Mammary microvascular endothelial cell (primary cell): Measurements from ENCODE around the gene IGF2R.

GRCh38 chr6:158796193-158796993 lies 22.8 kb downstream of the EZR start:
- RAMPAGE, long total RNA, result no peak

- RAMPAGE, long total RNA, result start-site peak on the minus strand at chr6:158818228-158818290, 148 and 51 reads in 2 replicates
Observed at GRCh38 chr6:158817890-158818472, 1.2 kb downstream of the EZR start.

DNA sequence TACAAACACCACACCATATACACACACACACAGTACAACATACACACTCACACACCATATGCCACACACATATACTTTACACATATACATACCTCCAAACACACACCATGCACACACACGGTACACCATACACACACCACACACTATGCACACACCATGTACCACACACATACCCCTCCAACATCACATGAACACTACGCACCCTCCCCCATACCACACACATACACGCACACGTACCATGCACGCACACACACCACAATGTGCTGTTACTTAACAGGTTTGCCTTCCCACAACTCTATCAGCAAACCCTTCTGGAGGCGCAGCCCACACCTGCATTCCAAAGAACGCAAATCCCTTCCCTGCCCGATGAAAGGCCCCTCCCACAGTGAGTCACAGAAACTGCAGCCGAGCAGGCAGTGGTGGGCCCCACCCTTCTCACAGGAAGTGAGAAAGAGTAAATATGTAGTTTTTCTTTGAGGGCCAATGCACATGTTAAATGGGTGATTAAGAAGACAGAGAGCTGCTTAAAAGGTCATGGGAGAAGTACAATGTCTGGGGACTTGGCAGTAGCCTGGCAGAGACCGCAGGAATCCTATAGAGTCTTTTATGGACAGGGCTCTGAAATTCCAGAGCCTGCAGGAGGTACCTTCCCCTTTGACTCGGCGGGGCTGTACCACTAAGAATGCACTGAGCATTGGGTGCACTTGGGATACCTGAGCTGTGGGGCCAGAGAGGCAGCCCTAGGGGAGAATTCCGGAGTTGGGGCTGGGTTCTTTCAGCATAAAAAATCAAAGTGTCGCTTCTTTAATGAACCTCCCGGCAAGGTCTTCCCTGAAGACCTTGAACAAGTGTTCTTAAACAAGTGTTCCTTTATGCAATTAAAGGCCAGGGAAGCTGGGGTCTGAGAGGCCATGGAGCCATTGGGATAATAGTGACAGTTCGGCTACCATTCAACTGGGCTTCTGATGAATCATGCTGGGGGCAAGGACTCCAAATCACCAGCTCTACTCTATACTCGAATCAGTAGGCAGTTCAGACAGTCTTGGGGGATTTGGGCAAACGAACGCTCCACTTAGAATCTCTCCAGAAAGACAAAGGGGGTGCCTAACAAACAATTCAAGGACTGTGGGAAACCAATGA lies 34.3 kb upstream of the EZR start:
- RAMPAGE, long total RNA, result no peak

DNA sequence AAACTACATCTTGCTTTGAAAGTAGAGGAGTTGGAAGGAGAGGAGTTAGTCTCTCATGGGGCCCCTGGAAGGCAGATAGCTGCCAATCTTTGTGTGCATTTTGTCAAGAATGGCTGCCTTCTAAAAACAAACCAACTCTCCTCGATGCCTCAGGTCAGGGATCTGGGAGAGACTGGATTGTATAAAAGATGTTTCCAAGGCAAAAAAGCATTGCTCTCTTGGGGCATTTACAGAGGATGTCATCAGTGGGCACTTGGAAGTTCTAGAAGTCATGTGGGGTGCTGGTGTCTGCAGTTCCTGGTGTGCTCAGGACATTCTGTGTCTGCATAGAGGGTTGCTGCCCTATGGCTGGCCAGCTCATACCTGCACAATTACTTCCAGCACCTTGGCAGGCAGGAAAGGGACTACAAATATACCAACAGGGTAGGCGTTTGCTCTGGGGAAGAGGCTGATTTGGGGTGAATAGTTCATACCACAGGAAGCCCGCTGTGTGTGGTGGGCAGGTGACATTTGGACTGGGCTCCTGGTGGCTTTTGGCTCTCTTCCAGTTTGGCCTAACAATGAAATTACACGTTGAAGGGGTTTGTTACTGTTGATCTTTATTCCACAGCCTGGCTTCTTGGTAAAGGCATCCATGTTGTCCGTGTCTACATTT lies 88.4 kb downstream of the RSPH3 start:
- RAMPAGE, long total RNA, result no peak

- RAMPAGE, long total RNA, result no peak
Observed at GRCh38 chr6:158982414-158982963, 17.5 kb downstream of the RSPH3 start.

DNA sequence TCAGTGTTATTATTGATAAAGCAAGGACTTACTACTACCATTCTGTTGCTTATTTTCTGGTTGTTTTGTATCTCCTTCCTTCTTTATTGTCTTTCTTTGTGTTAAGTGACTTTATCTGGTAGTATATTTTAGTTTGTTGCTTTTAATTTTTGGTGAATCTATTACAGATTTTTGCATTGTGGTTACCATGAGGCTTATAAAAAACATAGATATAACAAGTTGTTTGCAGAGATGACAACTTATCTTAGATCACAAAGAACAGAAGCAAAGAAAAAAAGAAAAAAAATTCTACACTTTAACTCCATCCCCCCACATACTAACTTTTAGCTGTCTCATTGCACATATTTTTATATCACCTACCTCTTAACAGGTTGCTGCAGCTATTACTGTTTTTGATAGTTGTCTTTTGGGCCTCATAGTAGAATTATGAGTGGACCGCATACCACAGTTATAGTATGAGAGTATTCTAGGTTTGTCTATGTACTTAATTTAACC lies 12.5 kb downstream of the RSPH3 start:
- RAMPAGE, long total RNA, result no peak

- RAMPAGE, long total RNA, result no peak
Observed at GRCh38 chr6:159036420-159037215, 8.2 kb downstream of the TAGAP start.

- RAMPAGE, long total RNA, result no peak
Observed at GRCh38 chr6:159103879-159104407, 59.2 kb upstream of the TAGAP start.

GRCh38 chr6:159119591-159120410 lies 49.4 kb upstream of the FNDC1 start:
- RAMPAGE, long total RNA, result no peak

- RAMPAGE, long total RNA, result no peak
Observed at GRCh38 chr6:159679815-159680688, 13.0 kb downstream of the SOD2 start.

DNA sequence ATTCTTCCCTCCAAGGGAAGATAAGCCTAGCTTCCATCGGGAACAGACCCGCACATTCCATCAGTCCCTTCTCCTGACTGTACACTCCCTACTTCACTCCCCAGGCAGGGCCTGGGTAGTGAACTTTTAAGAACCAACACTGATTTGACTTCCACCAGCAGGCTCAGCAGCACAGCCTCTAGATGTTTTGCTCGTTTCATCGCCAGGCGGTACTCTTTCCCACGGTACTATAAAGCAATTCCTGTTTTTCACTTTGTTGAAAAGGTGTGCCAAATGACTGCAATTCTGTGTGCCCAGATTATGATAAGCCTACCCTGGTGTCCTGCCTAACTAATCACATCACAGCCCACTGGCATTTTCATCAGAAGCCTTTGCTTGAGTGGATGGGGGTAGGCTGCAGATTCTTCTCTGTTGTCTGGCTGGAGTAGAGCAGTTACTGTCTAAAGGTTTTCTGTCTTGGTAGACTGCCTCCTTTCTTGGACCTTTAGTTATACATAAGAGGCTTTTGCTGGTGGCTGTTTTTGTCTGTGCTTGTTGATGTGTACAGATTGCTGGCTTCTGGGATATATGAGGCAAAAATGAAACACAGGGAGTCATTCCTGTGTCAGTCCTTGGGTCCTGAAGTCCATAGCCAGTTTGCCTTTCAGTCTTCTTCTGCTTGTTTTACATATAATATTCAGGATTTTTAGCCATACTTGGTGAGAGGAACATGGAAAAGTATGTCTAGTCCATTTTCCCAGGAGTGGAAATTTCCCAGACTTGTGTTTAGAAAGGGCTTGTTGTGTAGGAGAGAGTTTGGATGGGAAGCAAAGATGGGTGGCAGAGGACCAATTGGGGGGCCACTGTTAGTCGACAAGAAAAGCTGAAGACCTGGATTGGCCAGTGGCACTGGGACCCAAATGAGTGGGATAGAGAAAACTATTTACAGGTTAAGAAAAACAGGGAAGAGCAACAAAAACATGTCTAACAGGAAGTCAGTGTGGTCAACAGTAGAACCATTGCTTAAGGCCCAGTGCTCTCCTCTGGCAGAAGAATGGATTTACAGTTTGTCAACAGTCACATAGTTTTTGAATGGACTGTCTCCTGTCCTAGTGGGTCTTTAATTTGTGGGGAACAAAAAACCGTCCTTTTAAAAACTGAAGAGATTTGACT lies 12.6 kb upstream of the WTAP start:
- RAMPAGE, long total RNA, result no peak

DNA sequence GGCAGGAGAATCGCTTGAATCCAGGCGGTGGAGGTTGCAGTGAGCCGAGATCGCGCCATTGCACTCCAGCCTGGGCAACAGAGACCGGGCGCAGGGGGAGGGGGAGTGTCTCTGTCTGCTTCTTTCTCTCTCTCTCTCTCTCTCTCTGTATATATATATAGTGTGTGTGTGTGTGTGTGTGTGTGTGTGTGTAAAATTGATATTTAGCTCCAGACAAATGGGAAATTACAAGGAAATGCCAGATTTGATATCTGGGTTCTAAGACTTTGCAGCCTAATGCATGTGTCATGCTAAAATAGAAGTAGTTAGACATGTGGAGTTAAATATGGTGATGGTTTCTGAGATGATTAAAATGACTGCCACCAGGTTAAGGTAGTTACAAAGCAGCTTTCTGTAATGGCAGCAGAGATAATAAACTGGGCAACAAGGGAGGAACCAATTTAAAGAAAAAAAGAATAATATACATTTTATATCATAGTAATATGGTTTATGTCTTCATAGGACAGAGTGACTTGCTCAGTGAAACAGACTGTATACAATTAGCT lies 5.5 kb downstream of the WTAP start:
- RAMPAGE, long total RNA, result no peak

GRCh38 chr6:159762162-159762654 lies 363 bp downstream of the ACAT2 start:
- RAMPAGE, long total RNA, result no peak

DNA sequence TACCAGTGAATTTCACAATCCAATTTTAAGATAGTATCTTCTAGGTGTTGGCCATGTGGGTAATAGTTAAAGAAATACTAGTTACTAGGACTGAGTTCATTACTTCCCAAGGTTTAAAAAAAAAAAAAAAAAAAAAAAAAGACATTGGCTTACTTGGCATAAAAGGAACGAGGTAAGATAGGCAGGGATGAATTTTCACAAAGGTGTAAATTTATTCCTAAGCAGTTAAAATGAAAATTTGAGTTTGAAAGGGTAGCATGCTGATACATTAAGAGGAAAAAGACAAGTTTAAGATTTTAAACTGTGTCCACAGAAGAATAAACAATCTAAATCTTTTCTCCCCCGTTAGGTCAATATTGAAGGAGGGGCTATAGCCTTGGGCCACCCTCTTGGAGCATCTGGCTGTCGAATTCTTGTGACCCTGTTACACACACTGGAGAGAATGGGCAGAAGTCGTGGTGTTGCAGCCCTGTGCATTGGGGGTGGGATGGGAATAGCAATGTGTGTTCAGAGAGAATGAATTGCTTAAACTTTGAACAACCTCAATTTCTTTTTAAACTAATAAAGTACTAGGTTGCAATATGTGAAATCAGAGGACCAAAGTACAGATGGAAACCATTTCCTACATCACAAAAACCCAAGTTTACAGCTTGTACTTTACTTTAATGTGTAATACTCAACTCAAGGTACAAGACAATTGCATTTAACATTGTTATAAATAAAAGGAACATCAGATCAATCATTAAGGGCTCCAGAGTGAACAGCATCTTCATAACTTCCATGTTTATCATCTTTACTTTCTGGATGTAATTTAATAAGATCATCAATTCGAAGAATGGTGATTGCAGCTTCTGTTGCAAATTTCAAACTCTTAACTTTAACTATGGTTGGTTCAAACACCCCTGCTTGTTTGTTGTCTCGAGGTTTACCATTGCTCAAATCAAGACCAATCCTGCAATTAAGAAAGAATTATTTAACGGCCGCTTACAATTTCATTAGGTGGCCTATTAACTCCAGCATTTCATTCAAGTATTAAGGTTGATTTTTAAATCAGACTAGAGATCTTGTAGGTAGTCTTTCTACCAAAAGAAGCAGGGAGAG lies 10.7 kb downstream of the TCP1 start:
- RAMPAGE, long total RNA, result no peak

GRCh38 chr6:159790652-159791703 lies 711 bp downstream of the MRPL18 start:
- RAMPAGE, long total RNA, result no peak

DNA sequence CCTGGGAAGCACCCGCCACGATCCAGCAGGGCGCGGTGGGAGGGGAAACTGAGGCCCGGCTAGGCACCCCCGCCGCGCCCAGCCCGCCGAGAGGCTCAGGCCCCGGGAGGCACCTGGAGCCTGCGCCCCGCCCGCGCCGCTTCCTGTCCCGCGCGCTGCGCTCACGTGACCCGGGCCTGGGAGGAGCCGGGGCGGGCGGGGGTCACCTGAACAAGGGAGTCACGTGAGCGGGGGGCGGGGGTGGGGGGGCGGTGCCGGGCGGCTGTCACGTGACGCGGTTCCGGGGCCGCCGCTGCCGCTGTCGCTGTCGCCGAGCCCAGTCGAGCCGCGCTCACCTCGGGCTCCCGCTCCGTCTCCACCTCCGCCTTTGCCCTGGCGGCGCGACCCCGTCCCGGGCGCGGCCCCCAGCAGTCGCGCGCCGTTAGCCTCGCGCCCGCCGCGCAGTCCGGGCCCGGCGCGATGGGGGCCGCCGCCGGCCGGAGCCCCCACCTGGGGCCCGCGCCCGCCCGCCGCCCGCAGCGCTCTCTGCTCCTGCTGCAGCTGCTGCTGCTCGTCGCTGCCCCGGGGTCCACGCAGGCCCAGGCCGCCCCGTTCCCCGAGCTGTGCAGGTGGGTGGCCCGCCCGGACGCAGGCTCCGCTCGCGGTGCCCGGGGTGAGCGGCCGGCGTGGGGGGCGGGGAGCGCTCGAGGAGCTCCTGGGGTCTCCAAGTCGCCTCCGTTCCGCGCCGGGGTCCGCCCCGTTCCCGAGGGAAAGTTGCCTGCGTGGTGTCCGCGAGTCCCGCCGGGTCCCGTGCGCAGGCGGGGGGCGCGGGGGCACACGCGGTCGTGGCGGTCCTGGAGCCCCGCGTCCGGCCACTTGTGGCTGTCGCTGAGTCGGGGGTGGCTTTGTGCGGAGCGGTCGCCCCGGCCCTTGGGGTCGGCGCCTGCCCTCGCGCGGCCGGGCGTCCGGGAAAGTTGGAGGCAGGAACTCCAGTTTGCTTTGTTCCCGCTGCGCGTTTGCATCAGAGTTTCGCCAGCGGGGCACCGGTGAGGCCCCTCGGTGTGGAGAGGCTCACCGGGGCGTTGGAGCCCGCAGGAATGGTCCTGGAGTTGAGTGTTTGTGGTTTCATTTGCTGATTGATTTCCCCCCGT lies at the start of gene IGF2R:
Gene IGF2R, plus strand, starts transcription at position 295 of the 1,130 bp plus-strand sequence.
- RAMPAGE, long total RNA, result no peak

GRCh38 chr6:159991066-159991749 lies 22.3 kb downstream of the IGF2R start:
- RAMPAGE, long total RNA, result no peak

DNA sequence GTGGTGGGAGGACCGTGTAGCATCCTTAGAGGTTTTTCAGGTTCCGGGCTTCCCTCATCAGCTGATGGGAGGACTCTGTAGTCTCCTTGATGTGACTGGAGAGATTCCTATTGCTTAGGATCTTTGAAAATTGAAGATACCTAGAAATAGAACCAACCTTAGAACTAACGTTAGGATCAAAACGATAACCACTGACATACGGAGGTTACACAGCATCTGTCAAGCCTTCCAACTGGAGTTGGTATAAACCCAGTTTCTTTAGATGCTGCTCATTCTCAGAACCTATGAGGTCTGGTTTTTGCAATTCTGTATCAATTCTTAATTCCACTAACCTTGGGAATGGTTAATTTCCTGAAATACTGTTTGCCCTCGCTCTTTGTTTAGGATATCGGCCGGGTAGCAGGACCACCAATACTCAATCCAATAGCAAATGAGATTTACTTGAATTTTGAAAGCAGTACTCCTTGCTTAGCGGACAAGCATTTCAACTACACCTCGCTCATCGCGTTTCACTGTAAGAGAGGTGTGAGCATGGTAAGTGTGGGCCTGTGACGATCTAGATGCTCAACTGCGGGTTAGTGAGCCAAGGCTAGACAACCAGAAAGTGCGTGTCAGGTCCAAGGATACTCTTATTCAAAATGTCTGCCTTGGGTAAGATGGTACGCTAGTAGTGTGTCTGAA lies 46.0 kb upstream of the SLC22A1 start:
- RAMPAGE, long total RNA, result no peak

- RAMPAGE, long total RNA, result no peak
Observed at GRCh38 chr6:160096341-160096884, 25.2 kb upstream of the SLC22A1 start.

- RAMPAGE, long total RNA, result no peak
Observed at GRCh38 chr6:160137046-160137711, 15.6 kb downstream of the SLC22A1 start.